Suprapubic skin (tissue), 4 donors: ENCODE measurements around the genes RAP2B and SLC33A1.

DNA sequence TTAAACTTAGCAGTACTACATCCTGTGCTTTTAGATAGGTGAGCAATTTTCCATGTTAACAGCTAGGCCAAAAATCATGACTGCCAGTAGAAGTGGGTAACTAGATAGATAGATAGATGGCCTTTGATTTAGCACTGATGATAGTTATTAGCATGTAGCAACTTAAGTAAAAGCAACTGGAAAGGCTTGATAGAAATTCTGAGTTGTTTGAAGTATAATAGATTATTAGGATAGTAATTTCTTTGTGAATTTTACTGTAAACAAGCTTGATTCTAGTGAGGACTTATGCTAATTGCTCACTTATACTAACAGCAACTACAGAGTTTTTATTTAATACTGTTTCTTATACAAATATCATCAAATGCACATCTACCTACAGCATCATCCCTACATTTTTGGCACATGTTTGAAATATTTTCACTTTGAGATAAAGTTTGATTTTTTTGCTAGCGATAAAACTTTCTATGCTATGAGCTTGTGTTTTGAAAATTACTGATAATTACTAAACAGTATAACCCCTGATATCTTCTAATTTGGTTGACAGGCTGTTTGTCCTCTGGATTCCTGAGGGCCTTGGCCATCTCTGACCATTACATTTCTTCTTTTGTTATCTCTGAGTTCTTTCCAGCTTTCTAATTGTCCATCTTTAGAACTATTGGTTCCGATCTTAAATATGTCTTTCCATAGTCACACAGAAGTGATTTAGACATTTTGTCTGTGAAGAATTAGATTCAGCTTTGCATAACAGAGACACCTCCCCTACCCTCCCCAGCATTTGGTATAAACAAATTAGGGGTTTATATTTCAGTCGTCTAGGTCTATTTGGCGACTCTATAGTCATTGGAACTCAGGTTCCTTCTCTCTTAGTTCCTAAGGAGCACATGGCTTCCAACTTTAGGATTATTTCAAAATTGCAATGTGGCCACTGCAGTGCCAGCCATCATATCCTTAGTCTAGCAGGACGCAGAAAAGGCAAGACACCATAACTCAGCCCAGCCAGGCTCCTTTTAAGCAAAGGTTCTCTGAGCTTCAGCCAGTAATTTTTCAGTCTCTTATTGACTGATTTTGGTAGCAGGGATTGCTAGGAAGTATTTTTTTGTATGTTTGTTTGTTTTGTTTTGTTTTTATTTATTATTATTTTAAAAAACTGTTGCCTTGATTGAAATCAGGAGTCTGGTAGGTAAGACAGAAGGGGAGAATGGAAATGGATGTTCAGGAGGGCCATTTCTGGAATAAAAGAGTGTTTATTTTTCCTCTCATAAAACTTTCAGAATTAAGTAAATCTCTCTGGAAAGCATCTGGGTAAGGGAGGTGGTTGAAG, 37.2 kb downstream of the MBNL1 start:
- PRO-cap, result no peak
- RAMPAGE, long total RNA, 4 experiments, result no peak in any of the 4 experiments

DNA sequence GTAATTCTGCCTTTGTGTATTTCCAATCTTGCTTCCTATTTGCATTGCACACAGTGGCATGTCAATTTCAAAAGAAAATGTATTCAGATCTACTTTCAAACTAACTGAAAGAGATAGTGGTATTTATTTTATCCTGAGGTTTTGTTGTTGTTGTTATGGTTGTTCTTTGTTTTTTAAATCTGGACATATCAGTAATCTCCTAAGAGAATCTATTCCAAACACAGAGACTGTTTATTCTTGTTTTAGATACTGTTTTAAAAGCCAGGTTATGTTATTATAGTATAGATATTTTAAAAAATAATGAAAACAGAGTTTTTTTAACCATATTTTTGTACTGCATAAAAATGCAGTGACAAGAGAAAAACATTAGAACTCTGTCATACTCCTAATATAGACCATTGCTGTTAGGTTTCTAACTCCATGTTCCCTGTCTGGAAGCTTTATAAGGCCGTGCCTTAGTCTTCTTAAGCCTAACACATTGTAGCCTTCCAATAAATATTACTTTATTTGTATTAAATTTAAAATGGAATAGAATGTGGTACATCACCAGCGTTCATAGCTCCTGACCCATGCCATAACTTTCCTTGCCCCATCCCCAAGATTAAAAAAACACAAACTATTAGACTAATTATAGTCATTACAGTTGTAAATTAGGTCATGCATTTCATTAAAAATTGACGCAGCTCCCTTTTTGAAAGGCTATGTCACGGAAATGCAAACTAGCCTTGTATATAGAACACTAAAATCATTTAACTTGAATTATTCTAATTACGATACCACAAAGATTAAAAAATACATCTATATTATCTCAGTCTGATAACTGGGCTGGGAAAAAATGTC, 53.2 kb downstream of the MBNL1 start:
- PRO-cap, result no peak
- RAMPAGE, long total RNA, 4 experiments, result no peak in any of the 4 experiments

DNA sequence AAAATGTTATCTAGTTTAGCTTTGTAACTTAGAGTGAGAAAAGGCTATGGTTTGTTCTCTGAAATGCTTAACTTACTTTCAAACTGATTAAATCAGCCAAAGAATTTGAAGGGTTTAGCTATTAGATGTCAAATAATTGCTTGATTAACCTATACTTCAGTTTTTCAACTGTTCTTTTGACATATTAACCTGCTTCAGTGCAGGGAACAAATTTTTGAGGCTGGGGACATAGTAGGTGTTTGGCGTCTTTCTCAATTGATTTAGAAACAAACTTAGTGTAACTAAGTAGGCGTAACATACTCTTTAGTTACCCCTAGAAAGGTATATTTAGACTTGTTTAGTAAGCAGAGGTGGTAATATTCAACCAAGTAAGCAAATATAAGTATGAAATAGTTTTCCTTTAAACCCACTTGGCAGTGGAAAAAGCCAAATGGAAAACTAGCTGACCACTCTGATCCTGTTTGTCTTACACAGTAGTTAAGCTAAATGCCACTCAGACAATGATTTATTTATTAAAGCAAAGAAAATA, 113.1 kb downstream of the MBNL1 start:
- PRO-cap, result no peak
- RAMPAGE, long total RNA, 4 experiments, result no peak in any of the 4 experiments

DNA sequence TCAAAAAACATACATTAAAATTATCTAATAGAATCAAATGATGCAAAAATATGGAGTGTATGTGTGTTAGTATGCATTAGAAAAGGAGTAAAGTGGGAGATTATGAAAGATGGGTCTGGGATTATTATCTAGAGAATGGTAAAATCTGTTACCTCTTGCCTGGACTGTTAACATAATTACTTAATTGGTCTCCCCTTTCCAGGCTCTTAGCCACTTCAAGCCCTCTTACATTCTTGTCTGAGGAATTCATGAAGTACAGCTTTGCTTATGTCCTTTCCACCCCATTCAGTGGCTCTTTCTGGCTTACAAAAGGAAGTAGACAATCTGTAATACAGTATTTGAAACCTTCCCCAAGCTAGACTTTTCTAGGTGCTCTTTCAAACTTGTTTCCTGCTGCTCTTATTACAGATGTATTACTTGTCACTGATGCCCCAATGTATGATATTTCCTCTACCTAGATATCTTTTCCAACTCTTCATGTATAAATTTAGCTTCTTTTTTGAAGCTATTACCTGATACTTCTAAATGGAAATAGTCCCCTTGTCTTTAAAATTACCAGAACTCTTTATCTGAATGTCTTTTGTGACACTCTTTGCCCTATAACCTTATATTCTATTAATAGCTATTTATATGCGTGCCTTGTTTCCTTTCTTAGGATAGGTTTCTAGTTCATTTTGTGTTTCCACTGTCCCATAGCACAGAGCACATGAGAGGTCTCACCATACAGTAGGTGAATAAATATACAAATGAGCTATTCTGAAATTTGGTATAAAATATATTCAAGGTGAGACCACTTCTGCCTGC, 129.9 kb downstream of the MBNL1 start:
- PRO-cap, result no peak
- RAMPAGE, long total RNA, 4 experiments, result no peak in any of the 4 experiments

DNA sequence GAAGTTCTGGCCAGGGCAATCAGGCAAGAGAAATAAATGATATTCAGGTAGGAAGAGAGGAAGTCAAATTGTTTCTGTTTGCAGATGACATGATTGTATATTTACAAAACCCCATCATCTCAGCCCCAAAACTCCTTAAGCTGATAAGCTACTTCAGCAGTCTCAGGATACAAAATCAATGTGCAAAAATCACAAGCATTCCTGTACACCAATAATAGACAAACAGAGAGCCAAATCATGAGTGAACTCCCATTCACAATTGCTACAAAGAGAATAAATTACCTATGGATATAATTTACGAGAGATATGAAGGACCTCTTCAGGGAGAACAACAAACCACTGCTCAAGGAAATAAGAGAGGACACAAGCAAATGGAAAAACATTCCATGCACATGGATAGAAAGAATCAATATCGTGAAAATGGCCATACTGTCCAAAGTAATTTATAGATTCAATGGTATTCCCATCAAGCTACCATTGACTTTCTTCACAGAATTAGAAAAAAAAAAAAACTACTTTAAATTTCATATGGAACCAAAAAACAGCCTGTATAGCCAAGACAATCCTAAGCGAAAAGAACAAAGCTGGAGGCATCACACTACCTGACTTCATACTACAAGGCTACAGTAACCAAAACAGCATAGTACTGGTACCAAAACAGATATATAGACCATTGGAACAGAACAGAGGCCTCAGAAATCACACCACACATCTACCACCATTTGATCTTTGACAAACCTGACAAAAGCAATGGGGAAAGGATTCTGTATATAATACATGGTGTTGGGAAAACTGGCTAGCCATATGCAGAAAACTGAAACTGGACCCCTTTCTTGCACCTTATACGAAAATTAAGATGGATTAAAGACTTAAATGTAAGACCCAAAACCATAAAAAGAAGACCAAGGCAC, 155.6 kb downstream of the MBNL1 start:
- PRO-cap, result no peak
- RAMPAGE, long total RNA, 4 experiments, result no peak in any of the 4 experiments

- PRO-cap, result no peak
- RAMPAGE, long total RNA, 4 experiments, result no peak in any of the 4 experiments
These were observed 213.8 kb upstream of the P2RY1 start for GRCh38 chr3:152621082-152621614.

DNA sequence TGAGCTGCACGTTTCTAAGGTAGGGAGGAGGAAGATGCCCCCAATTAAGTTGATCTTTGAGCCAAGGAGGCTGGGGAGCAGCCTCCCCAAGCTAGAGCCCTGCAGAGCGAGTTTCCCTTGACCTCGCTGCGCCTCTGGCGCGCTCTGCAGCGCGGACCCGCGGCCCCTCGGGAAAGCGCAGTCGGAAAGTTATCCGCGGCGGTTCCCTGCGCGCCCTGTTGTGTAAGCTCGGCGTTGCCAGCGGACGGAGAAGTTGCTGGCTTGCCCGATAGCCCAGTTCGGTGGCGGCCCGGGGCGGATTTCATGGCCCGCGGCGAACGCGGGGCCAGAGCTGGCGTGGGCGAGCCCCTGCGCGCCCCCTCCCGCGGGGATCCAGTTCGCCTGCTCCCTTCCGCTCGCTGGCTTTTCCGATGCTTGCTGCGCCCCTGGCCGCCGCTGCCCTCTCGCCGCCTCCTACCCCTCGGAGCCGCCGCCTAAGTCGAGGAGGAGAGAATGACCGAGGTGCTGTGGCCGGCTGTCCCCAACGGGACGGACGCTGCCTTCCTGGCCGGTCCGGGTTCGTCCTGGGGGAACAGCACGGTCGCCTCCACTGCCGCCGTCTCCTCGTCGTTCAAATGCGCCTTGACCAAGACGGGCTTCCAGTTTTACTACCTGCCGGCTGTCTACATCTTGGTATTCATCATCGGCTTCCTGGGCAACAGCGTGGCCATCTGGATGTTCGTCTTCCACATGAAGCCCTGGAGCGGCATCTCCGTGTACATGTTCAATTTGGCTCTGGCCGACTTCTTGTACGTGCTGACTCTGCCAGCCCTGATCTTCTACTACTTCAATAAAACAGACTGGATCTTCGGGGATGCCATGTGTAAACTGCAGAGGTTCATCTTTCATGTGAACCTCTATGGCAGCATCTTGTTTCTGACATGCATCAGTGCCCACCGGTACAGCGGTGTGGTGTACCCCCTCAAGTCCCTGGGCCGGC, 649 bp downstream of the P2RY1 start:
- PRO-cap, result unidirectional peak, minus-strand start at position 146 of the sequence; unidirectional peak, minus-strand start at position 618 of the sequence
- RAMPAGE, long total RNA, 4 experiments, result no peak in any of the 4 experiments

- PRO-cap, result no peak
- RAMPAGE, long total RNA, 4 experiments, result no peak in any of the 4 experiments
These were observed 74.5 kb downstream of the P2RY1 start for GRCh38 chr3:152909297-152910026.

GRCh38 chr3:153130448-153131065, 31.5 kb upstream of the RAP2B start:
- PRO-cap, result no peak
- RAMPAGE, long total RNA, 4 experiments, result no peak in any of the 4 experiments

DNA sequence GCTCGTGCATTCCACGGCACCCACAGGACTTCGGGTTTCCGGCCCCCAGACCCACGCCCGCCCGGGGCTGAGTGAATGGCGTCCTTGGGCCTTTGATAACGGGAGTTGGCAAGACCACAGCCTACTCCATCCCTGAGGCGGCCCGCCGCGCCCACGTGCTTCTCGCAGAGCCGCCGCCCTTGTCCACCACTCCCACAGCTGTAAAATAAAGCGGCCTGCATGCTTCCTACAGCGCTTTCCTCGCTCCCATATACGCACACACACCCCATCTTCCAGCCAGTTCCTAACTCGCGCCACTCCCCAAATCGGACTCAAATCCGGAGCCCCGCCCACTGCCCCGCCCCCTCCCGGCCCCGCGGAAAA, 284 bp upstream of the RAP2B start:
- PRO-cap, result bidirectional peak, plus-strand start outside the sequence, minus-strand start at position 285 of the sequence
- RAMPAGE, long total RNA, 4 experiments, result no peak in any of the 4 experiments

DNA sequence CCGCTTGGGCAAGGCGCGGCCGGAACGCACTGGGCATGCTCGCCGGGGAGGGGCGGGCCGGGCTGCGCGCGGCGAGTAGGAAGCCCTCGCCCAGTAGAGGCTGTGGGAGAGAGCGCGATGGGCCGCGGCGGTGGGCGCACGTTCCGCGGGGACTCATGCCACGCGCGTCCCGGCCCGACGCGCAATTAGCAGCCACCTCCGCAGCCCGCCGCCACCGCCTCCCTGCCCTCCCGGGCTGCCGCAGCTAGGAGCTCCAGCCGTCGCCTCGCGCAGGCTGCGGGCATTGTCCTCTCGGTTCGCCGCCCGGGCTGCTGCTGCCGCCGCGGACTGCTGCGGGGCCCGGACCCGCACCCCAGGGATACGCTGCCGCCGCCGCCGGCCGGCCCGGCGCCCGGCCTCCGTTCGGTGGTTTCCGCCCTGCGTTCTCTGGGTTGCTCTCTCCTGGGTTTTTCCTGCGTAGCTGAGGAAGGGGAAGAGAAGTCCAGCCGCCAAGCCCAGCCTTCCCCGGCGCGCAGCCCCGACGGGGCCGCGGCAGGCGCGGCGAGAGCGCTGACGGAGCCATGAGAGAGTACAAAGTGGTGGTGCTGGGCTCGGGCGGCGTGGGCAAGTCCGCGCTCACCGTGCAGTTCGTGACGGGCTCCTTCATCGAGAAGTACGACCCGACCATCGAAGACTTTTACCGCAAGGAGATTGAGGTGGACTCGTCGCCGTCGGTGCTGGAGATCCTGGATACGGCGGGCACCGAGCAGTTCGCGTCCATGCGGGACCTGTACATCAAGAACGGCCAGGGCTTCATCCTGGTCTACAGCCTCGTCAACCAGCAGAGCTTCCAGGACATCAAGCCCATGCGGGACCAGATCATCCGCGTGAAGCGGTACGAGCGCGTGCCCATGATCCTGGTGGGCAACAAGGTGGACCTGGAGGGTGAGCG, at the start of gene RAP2B:
Gene RAP2B (plus strand): TSS at position 93 of the 931 bp plus-strand sequence.
- PRO-cap, result bidirectional peak, plus-strand start at position 96 of the sequence, minus-strand start outside the sequence; unidirectional peak, plus-strand start at position 283 of the sequence
- RAMPAGE, long total RNA, 4 experiments, result no peak in any of the 4 experiments

GRCh38 chr3:153164444-153165318, 2.7 kb downstream of the RAP2B start:
- PRO-cap, result no peak
- RAMPAGE, long total RNA, 4 experiments, result no peak in any of the 4 experiments

DNA sequence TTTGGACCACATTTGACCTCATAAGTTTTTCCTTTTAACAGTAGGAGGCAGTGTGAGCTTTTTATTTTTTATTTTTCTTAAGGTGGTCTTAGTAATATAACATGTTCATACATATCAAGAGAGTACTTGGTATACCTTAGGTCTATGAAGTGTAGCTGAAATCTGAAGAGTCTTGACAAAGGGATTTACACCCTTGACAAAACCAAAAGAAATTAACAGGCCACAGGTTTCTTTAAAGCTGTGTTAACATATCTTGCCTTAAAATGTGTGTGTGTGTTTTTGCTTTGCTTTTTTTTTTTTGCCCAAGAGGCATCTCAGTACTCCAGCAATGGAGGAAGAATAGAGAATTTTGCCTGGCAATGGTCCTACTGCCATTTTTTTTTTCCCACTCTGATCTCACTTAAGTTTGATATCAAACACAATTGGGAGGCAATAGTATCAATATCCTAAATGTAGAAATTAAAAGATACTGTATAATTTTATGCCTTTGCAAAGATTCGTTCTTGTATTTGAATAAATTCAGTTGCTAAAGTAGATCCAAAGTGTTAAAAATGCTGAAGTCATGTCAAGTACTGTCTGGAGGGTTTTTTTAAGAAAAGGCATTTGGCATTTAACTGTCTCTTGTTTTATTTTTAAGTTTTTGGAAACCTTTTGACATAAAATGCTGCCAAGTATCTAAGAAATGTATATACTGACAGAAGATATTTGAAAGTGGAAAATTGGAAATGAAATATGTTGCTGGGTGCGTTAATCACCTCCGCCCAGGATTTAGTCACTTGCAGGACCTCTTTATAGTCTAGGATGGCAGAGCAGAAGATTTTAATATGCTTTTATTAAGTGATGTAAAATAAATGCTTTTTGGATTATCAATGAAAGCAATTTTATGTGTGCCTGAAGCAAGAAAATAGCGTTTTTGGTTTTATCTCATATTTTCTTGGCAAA, 3.6 kb downstream of the RAP2B start:
- PRO-cap, result no peak
- RAMPAGE, long total RNA, 4 experiments, result no peak in any of the 4 experiments

- PRO-cap, result no peak
- RAMPAGE, long total RNA, 4 experiments, result no peak in any of the 4 experiments
These were observed 190.9 kb upstream of the MME start for GRCh38 chr3:154888978-154889859.

GRCh38 chr3:155078578-155079407, 1.3 kb upstream of the MME start:
- PRO-cap, result no peak
- RAMPAGE, long total RNA, 4 experiments, result no peak in any of the 4 experiments

- PRO-cap, result no peak
- RAMPAGE, long total RNA, 4 experiments, result no peak in any of the 4 experiments
These were observed 71.0 kb upstream of the STRIT1 start for GRCh38 chr3:155364547-155364817.

DNA sequence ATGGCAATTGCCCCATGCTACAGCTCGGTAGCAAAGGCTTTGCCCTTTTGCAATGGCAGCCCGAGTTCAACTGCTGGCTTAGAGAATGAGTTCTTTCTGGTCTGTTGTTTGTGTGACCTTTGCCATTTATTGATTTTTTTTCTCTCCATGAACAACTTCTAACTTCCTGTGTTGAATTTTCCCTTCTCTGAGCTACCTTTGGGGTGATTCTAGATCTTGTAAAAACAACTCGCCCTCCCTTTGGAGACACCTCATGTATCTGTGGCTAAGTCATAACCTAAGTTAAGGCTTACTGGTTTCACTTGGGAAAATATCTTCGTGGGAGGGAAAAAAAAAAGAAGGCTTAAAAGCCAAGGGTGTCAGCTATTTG, 139.2 kb downstream of the PLCH1 start:
- PRO-cap, result no peak
- RAMPAGE, long total RNA, 4 experiments, result no peak in any of the 4 experiments

- PRO-cap, result no peak
- RAMPAGE, long total RNA, 4 experiments, result no peak in any of the 4 experiments
These were observed 1.1 kb upstream of the PLCH1 start for GRCh38 chr3:155745562-155746711.

DNA sequence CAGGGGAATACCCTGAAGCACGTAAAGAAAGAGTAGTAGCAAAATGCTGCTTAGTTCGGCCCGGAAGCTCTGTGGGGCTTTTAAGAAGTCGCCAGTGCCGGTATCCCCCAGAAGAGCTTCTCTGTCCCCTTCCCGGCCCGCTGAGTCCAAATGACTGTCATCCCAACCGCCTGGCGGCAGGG, 605 bp downstream of the SLC33A1 start:
- PRO-cap, result no peak
- RAMPAGE, long total RNA, 4 experiments, result no peak in any of the 4 experiments

DNA sequence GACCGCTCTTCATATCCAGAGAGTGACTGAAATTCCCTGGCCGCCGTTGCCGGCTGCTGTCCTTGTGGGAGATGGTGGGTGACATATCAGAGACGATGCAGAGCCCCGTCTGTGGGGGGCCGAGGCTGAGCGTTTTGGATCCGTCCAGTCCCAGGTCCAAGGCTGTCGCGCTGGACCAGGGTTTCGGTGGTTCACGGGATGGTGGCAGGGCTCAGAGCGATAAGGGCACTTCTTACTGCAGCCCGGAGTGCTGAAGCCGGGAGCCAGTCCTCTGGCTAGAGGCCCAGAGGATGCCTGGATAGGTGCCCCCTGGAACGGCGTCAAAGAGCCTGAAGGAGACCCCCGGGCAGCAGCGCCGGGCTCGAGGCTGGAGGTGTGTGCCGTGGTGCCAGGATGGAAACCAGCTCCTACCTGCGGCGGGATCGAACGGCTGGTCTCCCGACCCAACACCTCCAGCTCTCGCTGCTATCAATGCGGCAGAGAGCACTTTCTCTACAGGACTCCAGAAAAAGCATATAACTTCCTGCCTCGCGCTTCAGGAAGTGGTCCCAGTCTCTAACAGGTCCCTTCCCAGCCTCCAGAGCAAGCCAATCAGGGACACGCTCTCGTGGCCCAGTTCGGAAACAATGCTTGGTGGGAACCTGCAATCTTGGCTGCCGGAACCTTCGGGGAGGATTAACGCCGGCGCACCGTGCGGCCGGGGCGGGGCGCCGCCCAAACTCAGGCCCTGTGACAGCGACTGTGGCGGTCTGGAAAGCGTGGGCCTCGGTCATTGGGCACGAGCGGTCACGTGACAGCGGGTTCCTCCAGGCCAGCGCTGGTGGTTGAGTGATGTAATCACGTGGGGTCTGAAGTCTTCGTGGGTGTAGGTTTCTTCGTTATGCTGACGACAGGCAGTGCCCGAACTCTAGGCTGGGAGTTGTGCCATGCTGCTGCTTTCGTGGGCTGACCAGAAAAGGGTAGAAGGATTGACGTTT, at the start of gene SLC33A1:
Gene SLC33A1 (minus strand): TSS at position 515 of the 977 bp plus-strand sequence.
- PRO-cap, result bidirectional peak, plus-strand start at position 896 of the sequence, minus-strand start at position 473 of the sequence
- RAMPAGE, long total RNA, 4 experiments, result start-site peak on the plus strand in 1 of 4 experiments, centred at position 879 of the sequence, 7 reads per replicate; start-site peak on the minus strand in 4 of 4 experiments, centred at positions 487 to 516 of the sequence, 56 to 411 reads per replicate